ENCODE results near the genes CTNNB1 and CCK.

- PRO-cap = unidirectional peak, plus-strand start at chr3:39106980; bidirectional peak, plus-strand start at chr3:39107246, minus-strand start at chr3:39107168
Observed at GRCh38 chr3:39106450-39107509, 647 bp downstream of the GORASP1 start.

DNA sequence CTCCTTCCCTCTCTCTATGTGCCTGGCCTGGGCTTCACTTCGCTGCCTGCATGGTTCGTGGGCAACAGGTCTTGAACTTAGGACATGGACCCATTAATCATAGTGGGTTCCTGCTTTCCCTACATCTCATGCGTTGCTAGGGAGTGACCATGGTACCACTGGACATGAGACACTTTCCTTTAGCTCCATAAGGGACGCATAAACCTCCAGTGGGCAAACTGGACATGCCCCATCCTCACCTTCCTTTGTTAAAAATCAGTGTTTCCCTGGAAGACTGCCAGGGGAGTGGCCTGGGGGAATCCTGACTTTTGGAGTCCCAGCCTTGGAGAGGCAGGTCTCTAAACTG is 2.8 kb downstream of the XIRP1 start:
- PRO-cap = no peak

- PRO-cap = no peak
Observed at GRCh38 chr3:39408684-39409295, 2.3 kb downstream of the RPSA start.

- PRO-cap = no peak
Observed at GRCh38 chr3:39410059-39410822, 3.7 kb downstream of the RPSA start.

GRCh38 chr3:39639206-39639844 is 170.1 kb upstream of the MYRIP start:
- PRO-cap = no peak

- PRO-cap = no peak
Observed at GRCh38 chr3:40464231-40464879, 7.2 kb downstream of the RPL14 start.

DNA sequence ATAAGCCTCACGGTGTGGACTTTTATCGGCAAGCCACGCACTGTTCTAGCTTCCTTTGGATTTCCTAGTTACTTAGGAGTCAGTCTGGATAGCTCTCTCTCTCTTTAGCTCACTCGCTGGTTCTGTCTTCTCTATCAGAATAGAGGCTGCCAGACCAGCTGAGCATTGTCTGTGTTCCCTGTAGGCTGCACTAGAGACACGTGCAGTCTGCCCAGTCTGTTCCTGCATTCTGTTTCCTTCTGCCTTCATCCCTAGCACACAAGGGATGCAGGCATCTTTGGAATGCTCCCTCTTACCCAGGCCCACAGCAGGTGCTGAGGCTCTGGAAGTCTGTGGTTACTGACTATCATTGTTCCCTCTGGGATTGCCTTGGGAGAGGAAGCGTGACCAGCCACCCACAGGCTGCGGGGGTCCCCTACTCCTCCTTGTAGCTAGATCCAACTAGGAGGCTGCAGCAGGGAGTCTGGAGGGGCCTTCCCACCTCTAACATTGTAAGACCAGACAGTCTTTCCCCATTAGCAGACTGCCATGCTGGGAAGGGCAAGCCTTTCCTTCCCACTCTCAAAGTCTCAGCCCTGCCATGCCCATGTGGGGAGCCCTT is 322.9 kb downstream of the ZNF621 start:
- PRO-cap = no peak

DNA sequence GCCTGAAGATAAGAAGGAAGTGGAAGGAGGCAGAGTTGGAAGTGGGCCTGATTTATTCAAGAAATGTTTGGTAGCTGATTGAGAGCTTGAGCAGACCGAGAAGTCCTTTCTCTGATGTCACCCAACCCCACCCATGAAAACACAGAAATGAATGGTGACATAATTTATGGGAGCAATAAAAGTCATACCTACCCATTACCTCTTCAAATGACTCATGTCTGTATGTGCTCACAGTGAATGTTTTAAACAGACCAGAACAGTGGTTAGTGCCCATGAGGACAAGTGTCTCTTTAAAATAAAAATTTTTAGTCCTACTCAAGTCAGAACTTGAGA is 39.5 kb upstream of the CTNNB1 start:
- PRO-cap = no peak

DNA sequence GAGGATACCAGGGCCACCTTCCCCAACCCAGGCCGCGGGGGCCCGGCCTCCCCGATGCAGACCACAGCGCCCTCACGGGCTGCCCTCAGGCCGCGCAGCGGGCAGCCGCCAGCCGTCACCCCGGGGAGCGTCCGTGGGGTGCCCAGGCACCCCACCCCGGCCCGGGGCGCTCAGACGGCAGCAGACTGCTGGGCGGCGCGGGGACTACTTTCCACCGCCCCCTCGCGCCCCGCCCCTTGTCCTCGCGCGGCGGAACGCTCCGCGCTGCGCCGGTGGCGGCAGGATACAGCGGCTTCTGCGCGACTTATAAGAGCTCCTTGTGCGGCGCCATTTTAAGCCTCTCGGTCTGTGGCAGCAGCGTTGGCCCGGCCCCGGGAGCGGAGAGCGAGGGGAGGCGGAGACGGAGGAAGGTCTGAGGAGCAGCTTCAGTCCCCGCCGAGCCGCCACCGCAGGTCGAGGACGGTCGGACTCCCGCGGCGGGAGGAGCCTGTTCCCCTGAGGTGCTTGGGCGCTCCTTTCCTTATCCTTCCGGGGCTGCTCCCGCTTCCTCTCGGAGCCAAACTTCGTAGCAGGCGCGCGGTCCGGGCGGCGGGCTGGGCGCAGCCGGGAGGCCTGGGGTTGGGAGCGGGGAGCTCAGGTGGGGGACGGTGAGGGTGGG is at the start of gene CTNNB1:
Gene CTNNB1, plus strand, starts transcription at position 335 of the 658 bp plus-strand sequence.
- PRO-cap = bidirectional peak, plus-strand start at position 335 of the sequence, minus-strand start at position 187 of the sequence

- PRO-cap = no peak
Observed at GRCh38 chr3:41223941-41224524, 24.7 kb downstream of the CTNNB1 start.

DNA sequence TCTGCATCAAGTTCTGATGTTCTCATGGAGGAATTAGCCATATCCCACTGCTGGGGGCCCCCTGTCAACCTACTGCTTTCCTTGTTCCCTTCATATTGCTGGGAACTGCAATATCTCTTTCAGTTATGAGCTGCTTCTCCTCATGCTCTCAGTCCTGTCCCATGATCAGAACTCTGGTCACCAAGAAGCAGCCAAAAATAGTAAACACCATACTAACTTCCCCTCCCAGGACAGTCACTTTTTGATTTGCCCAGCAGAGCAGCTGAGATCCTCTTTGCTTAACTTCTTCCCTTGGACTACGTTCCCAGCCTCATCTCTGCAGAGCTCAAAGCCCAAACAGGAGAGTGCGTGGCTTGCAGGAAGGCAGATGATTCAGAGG is 153.1 kb downstream of the CTNNB1 start:
- PRO-cap = no peak

DNA sequence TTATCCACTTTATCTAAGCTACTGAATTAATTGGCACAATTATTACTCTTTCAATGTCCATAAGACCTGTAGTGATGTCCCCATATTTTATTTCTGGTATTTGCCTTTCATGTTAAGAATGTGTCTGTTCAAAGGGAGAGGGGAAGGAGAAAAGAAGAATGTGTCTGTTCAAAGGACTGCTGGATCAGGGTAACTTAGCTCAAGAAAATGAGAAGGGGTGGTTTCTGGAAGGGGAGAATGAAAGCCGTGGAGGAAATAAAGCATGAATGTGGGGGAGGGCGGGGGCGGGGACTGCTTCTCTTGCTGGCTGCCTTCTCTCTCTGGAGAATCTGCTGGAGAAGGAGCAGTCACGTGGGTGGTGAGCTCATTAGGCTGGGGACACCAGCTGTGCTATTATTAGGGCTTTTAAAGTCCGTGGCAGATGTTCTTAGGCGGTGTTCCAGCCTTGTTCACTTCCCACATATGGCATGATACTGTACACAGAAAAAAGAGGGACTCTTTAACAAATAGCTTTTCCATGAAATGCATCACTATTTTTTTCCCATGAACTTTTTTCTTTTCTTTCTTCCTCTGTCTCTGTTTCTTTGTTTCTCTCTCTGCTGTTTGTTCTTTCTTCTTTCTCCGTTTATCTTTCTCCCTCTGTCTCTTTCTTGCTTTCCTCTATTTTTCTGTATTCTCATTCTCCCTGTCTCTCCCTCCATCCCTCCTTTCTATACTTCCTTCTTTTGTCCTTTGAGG is 63.7 kb upstream of the ULK4 start:
- PRO-cap = bidirectional peak, plus-strand start at position 396 of the sequence, minus-strand start at position 322 of the sequence

DNA sequence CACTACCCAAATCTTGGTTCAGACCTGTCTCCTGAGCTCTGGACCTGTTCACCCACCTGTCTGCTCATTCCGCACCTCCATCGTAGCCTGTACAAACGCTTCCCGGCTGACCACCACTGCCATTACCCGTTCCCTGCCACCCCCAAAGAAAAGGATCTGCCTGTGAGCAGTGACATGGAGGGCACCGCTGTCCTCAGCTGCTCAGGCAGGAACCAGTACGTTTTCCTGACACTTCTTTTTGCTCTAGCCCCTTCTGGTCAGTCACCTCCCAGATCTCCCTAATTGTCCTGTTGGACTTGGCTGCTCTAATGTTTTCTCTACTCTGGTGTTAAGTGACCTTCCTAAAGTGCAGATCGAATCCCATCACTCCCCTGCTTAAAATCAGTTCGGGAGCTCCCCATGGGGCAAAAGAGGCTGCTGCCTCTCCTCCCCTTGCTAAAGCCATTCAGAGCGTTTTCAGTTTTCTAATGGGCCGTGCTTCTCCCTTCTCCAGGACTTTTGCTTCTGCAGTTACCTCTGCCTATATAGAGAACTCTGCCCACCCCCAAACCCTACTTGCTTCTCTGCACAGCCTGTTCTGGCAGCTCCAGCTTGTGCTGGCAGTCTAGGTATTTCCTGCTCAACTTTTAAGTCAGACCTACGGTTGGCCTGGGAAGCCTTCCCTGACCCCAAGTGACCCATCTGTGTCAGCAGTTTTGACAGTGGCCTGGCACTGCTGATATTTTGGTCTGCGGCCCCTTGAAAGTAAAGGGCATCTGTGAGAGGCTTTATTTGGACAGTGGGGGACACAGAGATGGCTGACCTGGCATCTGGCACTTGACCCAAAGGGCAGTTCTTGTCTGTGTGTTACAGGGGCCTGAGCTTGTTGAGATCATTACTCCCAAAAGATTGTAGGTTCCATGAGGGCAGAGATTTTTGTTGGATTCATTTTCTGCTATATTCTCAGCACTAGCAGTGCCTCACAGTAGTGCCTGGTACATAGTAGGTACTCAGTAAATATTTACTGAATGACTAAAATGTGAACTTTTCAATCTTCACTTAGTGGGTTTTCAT is 55.5 kb upstream of the TRAK1 start:
- PRO-cap = no peak

DNA sequence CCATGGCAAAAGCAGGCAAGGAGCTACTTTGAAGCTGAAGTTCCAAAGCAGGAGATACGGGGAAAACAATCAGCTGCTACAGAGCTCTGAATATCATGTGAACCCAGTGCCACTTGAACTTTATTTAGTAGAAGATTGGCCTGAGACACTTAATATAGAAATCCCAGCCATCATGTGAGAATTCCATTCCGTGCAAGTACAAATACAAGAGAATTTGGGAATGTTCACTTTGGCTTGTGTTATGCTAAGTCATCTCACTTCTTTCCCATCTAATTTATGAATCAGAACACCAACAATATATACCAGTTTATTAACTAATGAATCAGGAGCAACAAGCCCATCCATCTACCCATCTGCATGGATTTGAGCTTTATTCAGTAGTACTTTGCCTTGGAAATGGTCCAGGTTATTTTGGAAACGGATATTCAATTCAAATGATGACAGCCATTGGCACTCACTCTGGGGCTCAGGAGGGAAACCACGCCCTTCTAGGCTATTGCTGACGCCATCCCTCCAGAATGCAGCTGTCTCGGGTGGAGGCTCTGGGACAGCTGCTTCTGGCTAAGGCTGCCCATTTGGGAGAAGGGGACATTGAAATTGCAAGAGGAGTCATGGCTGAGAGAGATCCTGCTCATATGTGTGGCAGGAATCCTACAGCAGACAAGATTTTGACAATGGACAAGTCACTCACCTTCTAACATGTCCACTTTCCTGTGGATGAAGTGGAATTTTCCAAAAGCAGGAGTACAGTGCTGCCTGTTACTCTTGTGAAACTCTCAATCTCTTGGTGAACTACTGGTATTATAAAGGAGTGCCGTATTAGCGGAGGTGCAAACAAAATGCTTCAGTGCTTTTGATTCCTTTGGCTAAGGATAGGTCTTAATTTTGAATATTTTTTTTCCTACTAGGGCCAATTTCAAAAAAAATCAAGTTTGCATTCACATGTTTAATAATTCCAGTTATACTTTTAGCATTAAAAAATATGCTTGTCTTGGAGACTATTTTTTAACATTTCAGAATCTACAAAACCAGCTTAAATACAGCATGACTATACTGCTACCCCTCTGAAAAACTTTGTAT is 29.4 kb upstream of the TRAK1 start:
- PRO-cap = bidirectional peak, plus-strand start at position 575 of the sequence, minus-strand start at position 461 of the sequence

- PRO-cap = no peak
Observed at GRCh38 chr3:42087051-42087471, 4.1 kb upstream of the TRAK1 start.

GRCh38 chr3:42099514-42100172 is 8.5 kb downstream of the TRAK1 start:
- PRO-cap = no peak

- PRO-cap = no peak
Observed at GRCh38 chr3:42159551-42160516, 68.7 kb downstream of the TRAK1 start.

DNA sequence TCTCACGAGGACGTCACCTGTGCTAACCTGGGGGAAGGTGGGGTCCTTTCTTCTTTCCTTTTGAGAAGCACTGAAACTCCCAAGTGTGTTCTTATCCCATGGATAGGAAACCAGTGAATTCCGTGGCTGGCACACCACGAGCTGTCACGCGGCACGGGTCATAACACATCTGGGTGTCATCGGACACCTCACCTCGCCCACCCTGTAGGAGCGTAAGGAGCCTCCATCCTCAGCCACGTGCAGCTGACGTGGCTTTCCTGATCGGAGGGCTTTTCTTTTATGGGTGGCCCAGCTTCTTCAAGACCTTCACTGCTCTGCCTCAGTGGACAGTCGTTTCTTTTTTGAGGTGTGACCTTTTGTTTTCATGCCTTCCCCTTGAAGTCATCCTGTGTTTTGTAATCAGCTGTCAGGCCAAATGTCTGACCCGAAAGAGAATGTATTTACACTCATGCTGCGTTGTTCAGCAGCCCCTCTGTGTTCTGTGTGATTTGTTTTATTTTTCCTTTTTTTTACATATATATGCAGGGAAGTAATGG is 41.9 kb downstream of the CCK start:
- PRO-cap = no peak

GRCh38 chr3:42265967-42266568 is at the start of gene CCK:
Gene CCK (minus strand): TSS chr3:42266185.
- PRO-cap = no peak

- PRO-cap = no peak
Observed at GRCh38 chr3:42451521-42452304, 41.3 kb upstream of the LYZL4 start.

Data from osteocyte (in vitro differentiated cells).